Gastroesophageal sphincter (tissue), 4 donors: Measurements from ENCODE around the genes PCDH8, PRR20D and BORA.

DNA sequence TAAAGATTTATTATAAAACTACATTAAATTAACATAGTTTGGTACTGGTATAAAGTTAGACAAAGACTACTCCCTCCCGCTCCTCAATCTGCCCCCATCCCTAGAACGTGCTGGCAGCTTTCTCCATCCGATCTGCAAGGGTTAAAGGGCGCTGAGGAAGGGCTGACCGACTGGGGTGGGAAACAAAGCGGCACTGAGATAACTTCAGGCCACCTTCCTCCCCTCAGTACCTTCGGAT, 785 bp upstream of the SUGT1 start:
- PRO-cap, result no peak
- RAMPAGE, long total RNA, 4 experiments, result no peak in any of the 4 experiments

DNA sequence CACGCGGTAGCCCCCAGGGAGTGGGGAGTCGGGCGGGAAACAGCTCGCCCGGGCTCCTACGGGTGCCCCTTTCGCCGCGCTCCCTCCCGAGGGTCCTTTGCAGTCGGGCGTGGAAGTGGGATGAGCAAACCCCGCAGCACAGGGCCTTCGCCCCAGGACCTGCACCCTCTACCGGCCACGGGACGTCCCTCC, 478 bp downstream of the CNMD start:
- PRO-cap, result no peak
- RAMPAGE, long total RNA, 4 experiments, result no peak in any of the 4 experiments

- PRO-cap, result no peak
- RAMPAGE, long total RNA, 4 experiments, result no peak in any of the 4 experiments
Measured at GRCh38 chr13:52848468-52849382, at the start of gene PCDH8. PCDH8 (minus strand) TSS chr13:52848640.

DNA sequence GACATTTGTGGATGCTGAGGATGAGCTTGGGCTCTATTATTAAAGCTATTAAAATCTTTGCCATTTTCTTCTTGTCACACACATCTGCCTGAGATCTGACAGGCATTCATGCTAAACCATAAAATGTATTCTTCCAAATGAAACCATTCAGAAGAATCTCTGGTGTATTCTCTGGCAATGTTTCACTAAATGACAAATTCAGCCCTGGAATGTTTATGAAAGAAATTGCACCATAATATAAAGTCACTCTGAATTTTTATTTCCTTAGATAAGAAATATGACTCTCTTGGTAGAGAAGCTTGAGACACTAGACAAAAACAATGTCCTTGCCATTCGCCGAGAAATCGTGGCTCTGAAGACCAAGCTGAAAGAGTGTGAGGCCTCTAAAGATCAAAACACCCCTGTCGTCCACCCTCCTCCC, 14.2 kb downstream of the OLFM4 start:
- PRO-cap, result no peak
- RAMPAGE, long total RNA, 4 experiments, result no peak in any of the 4 experiments

GRCh38 chr13:57160336-57160887, at the start of gene PRR20D:
PRR20D (plus strand) TSS chr13:57160632.
- PRO-cap, result no peak
- RAMPAGE, long total RNA, 4 experiments, result no peak in any of the 4 experiments

- PRO-cap, result unidirectional peak, minus-strand start at chr13:60638111
- RAMPAGE, long total RNA, 4 experiments, result no peak in any of the 4 experiments
Measured at GRCh38 chr13:60638029-60638389, 241.0 kb downstream of the TDRD3 start.

- PRO-cap, result no peak
- RAMPAGE, long total RNA, 4 experiments, result no peak in any of the 4 experiments
Measured at GRCh38 chr13:66994994-66995156, 235.3 kb downstream of the PCDH9 start.

DNA sequence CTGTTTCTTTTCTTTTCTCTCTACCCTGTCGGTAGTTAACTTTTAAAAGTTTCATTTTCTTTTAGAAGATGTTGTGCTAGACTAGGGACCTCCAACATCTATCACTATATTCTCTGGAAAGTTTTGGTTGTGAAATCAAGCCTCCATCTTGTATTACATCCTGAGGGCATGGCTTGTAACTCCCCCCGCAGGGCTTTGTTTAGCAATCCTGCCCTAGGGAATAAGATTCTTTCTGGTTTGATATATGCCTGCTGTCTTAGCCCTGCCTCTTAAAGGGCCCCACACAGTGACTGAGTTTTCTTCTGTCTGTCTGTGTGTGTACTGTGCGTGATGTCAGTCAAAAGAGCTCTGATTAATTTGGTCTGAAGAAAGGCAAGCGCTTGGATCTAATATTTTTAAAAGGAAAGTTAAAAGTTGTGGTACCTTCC, 1027.4 kb upstream of the PCDH9 start:
- PRO-cap, result no peak
- RAMPAGE, long total RNA, 4 experiments, result no peak in any of the 4 experiments

DNA sequence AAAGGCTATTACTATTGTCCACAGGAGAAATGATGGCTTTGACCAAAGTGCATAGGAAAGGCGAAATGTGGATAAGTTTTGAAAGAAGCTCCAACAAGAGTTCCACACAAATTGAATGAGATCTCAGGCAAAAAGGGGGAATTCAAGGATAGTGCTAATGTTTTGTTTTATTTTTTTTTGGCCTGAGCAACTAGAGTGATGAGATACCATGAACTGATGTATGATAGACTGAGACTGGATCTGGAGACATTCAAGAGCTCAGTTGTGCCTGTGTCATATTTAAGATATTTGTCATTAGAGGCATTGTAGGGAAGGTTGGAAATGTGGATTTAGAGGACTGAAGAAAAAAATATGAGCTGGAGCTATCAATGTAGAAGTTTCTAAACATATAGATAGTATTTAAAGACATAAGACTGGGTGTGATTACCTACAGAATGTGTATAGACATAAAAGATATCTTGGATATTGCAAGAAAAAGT, 457.7 kb downstream of the KLHL1 start:
- PRO-cap, result no peak
- RAMPAGE, long total RNA, 4 experiments, result no peak in any of the 4 experiments

GRCh38 chr13:72727474-72728297, at the start of gene BORA:
BORA (plus strand) TSS chr13:72727923.
- PRO-cap, result bidirectional peak, plus-strand start at chr13:72727923, minus-strand start at chr13:72727645
- RAMPAGE, long total RNA, 4 experiments, result start-site peak on the plus strand in 3 of 4 experiments, at chr13:72727885-72727962 at its widest, 17 to 45 reads per replicate; start-site peak on the minus strand in 4 of 4 experiments, at chr13:72727606-72727634 at its widest, 36 to 200 reads per replicate

GRCh38 chr13:73054614-73055193, 4.1 kb upstream of the KLF5 start:
- PRO-cap, result no peak
- RAMPAGE, long total RNA, 4 experiments, result no peak in any of the 4 experiments

DNA sequence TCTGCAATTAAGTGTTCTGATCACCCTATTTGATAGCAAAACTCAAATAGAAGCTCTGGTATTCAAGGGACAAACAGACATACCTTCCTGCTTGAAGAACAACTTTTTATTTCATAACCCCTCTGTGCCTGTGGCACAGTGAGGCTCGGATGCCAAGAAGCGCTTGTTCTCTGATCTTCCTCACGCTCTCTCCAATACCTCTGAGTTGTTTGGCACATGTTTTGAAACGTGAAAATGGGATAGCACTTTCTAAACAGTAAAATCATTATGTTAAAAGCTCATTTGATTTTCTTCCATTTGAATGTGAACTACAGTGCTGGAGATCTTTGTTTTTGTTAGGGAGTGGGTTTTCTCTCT, 232.1 kb downstream of the KLF5 start:
- PRO-cap, result no peak
- RAMPAGE, long total RNA, 4 experiments, result no peak in any of the 4 experiments

- PRO-cap, result no peak
- RAMPAGE, long total RNA, 4 experiments, result no peak in any of the 4 experiments
Measured at GRCh38 chr13:73368440-73369076, 309.8 kb downstream of the KLF5 start.

DNA sequence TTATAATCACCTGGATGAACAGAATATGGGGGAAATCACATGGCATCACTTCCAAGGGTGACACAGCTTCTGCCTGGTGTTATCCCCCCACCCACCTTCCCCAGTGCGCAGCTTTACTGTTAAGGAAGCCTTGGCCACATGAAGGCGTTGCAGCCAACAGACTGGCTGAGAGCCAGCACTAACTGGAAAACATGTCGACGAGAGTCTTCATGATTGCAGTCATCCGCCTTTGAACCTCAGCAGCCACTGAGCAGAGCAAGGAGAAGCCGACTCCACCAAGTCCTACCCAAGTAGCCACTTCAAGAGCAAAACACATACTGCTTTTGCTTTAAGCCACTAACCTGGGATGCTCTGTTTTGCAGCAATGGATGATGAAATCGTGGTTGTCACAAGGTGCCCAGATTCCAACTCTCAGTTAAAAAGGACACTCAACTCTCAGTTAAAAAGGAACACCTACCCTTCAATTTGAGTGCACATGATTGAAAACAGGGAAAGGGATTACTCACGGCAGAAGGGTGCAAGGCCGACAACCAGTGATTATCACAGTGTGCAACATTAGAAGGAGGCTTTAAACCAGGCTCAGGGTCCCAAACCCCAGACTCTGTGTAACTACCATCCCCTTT, 926.3 kb downstream of the KLF5 start:
- PRO-cap, result no peak
- RAMPAGE, long total RNA, 4 experiments, result no peak in any of the 4 experiments

- PRO-cap, result no peak
- RAMPAGE, long total RNA, 4 experiments, result no peak in any of the 4 experiments
Measured at GRCh38 chr13:74036257-74036769, 977.5 kb downstream of the KLF5 start.

DNA sequence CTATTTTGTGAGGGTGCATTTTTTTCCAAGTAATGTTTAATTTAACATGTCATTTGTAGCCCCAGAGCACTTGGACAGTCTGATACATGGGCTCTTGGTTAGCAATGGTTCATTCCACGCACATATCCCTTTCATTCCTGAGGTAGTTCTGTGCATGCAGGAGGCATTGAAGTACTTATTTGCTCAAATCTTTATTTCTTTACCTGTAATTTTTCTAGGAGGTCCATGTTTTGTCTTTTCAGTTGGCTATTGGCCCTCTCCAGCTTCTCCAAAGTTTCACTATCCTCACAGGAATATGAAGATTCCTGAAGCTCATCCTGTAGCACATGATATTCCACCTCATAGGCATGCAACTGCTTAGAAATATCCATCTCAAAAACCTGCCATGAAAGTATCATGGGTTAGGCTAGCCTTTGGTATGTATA, 193.2 kb downstream of the TBC1D4 start:
- PRO-cap, result no peak
- RAMPAGE, long total RNA, 4 experiments, result no peak in any of the 4 experiments

DNA sequence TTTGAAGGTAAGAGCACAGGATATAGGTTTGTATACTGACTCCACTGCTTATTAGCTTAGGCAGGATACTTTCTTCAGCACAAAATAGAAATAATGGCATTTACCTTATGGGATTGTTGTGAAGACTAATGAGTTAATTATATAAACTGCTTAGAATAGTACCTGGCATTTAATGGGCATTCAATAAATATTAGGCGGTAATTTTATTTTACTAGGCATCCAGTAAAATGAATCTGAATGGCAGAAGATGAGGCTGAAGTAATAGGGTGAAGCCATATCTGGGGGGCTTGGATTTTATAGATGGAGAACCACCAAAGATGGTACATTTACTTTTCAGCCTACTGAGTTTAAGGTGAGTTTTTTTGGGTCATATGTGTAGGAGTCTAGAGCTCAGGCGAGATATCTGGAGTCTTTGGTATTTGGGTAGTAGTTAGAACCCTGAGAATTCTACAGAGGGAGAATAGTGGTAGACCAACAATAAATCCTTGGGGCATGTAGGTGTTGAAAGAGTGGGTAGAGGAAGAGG, 25.0 kb downstream of the UCHL3 start:
- PRO-cap, result no peak
- RAMPAGE, long total RNA, 4 experiments, result no peak in any of the 4 experiments

DNA sequence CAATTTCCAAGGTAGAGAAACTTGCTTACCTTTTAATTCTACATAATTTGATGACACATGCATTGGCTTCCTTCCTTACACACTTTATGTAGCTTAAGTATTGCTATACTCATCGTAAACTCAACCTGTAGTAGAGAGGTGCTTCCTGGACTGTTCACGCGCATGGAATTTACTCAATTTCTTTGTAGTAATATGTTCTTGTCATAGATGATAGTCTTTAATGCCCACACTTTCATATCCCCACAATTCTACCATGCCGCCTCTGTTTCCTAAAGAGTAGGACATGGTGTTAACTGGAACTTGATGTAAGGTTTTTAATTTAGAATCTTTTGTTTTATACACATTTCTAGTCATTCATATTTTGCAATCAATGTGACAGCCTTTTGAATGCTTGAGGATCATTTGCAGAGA, 160.8 kb downstream of the LMO7 start:
- PRO-cap, result no peak
- RAMPAGE, long total RNA, 4 experiments, result no peak in any of the 4 experiments

- PRO-cap, result no peak
- RAMPAGE, long total RNA, 4 experiments, result no peak in any of the 4 experiments
Measured at GRCh38 chr13:75828876-75829261, 192.7 kb downstream of the LMO7 start.

DNA sequence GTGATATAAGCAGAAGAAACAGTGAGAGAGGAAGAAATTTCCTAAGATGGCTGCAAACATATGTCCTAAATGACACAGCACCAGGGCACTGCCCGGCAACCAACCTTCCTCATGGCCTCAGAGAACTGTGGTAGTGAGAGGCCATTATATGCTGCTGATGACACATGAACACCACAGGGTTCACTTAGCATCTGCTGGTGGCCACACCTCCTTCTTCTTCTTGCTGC, 88.2 kb downstream of the KCTD12 start:
- PRO-cap, result no peak
- RAMPAGE, long total RNA, 4 experiments, result no peak in any of the 4 experiments